Peritoneum (tissue), 1 donor: ENCODE results near the genes APELA, GK3 and ANXA10.

DNA sequence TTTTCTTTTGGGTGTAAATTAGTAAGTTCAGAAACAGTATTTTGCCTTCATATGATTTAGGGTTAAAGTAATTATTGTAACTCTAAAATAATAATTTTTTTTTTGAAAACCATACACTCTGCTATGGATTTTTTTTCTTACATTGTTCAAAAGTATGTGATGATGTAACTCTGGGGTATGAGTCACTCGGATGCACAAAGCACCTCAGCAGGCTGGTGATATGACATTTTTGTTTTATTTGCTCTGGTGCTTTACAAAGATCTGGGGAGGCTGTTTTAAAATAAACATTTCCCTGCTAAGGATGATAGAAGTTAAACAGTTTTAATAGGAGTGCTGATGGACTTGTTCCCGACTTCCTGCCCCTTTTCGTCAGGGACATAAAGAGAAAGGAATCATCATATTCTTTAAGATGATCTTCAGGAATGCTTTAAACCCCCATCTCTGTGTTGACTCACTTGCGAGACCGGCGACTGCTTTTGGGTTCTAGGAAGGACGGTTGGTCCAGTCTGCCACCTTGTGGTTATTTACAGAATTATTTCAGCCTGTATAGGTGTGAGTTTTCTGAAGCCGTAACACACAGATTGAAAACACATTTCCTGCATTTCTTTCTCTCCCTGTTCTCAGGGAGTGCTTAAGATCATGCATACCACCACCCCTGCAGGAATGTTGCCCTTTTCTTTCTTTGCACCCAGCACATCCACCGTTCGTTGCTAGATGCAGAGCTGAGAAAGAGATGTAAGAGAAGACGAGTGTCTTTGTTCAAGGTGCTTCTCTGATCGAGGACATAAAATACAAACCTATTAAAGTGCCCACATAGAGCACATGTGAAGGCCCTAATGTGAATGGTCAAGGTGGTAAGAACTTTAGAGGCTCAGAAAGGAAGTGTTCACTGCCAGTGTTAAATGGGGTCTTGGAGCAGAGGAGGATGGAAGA, 72.6 kb downstream of the RAPGEF2 start:
- PRO-cap, result no peak

DNA sequence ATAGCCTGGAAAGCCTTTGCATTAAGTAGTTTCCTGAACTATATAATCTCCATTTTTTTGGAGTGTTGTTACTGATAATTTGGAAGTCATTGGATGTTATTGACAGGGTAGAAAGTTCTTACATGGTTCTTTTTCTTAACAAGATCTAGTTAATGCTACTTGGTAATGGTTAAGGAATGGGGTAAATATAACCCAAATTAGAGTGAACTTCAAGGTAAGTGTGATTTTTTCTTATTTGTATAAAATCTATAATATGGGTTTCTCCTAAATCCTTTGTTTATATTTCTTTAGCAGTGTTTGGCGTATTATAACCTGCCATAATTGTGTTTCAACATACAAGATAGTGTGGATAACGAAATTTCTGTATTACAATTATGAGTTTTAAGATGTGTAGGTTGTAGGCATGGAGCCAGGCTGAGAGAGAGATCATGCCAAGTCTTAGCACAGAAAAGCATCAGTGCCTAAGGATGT, 161.0 kb downstream of the RAPGEF2 start:
- PRO-cap, result no peak

DNA sequence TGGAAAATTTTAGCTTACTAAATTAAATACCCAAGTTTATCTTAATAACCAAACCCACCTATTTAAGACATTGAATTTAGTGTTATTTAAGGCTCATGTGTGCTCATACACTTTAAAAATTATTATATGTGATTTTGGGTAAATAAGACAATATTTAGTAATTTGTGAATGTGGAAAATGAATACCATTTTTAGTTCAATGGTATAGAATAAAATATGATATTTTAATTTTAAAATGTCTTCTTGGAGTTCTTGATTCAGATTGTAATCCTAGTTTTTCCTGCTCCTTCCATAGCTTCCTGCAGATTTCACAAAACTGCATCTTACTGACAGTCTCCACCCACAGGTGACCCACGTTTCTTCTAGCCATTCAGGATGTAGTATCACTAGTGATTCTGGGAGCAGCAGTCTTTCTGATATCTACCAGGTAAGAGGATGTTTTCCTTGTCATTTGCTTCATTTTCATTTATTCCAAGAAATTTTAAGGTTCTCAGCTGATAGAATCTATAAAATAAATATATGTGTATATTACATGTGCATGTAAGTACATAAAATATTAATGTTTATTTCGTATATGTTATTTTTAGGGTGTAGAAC, 201.3 kb downstream of the RAPGEF2 start:
- PRO-cap, result no peak

DNA sequence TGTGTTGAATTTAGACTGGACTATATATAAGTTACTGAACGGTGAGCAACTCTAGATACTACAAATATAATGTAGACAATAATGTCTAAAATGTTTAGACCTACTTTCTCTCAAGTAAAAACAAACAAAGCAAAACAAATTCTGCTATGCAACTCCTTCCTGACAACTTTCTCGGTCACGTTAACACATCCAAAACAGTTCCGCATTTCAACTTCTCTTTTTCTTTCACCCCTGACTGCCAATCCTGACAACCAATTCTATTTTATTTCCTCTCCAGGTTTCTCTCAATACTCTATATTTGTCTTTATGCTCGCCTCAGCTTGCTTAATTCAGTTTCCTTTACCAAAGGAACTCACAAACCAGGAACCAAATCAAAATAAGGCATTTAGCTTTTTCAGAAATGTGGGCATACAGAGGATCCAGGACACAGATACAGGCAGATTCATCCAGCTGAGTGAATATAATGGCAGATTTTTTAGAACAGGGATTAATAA, 513.0 kb downstream of the FSTL5 start:
- PRO-cap, result no peak

DNA sequence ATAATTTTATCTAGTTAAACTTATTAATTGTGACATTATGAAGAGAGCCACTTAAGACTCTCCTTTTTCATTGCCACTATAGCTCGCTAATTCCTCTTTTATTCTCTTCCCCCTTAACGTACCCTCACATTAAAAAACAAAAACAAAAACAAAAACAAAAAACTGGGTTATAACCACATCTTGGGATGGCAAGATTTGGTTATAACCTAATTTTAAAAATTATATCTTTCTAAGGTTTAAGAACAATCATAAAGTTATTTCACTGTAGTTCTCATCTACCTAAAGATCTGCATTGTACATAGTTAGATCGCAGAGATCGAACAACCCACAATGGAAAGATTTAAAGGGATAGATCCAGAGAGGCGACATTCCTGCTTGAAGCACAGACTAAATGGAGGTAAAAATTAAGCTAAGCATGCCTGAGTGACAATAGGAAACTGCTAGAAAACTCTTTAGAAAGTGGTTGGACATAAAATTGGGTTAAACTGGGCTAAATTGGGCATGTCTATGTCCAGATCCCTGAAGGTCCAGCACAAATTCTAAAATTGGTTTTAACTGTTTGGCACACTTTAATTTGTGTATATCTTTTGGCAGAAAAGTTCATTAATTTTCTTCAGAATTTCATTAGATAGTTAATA, 6.4 kb downstream of the NAF1 start:
- PRO-cap, result no peak

GRCh38 chr4:163528678-163529271, 34.3 kb downstream of the TMA16 start:
- PRO-cap, result no peak

DNA sequence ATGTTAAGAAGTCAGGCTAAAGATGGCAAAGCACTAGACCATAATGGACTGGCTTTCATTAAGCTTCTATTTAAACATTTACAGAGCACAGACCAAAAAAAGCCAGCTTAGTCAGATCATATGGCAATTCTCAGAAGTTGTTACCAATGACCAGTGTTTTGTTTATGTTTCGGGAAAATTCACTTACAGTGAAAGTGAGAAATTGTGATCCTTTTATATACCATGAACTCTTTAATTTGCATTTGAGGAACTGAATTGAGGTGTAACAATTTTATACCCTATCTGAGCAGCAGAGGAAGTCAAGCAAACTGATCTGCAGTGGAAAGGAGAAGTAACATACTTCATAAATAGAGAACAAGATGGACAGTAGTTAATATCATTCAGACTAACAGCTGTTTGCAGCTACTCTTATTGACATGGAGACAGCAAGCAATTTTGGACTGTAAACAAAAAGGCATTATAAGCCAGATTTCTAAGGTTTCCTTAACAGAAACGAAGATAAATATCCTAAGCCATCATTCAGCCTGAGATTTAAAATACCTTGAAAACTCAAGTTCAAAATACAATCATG, 97.2 kb downstream of the TMA16 start:
- PRO-cap, result no peak

- PRO-cap, result no peak
Measured at GRCh38 chr4:164383003-164383837, 599 bp downstream of the MARCHF1 start.

- PRO-cap, result no peak
Measured at GRCh38 chr4:164876731-164877473, at the start of gene APELA. Gene APELA, plus strand, starts transcription at chr4:164877178.

DNA sequence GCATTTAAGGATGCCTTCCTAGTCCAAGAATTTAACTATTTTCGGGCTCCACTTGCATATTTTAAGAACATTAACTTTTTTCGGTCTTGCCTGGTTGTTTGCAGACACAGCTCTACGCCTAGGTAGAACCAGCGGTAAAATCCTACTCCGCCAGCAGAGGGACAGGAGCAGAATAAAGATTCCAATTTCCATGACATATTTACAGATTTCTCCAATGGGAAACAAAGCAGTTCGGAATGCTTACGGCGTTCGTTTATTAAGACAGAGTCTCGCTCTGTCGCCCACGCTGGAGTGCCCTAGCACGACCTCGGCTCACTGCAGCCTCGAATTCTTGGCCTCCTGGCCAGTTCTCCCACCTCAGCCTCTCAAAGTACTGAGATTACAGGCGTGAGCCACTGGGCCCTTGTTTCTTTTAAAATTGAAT, 432 bp upstream of the TMEM192 start:
- PRO-cap, result no peak

DNA sequence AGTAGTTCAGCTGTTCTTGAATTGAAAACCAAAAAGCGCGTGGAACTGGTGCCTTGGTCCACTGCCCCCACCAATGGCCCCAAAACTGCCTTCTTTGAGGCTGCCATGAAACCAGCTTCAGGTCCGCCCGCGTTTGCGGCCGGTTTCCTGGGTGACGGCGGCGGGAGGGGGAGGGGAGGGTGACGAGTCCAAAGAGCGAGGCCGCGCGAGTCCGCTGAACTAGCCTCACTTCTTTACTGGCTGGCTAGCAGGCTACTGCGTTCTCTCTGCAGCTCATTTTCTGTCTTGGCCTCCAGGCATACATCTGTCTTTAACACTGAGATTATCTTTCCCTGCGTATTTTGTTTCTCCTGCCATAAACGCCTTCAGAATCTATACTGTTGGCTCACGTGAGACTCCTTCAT, at the start of gene GK3:
TSS of gene GK3 (minus strand) at position 166 of the 404 bp plus-strand sequence.
- PRO-cap, result no peak

DNA sequence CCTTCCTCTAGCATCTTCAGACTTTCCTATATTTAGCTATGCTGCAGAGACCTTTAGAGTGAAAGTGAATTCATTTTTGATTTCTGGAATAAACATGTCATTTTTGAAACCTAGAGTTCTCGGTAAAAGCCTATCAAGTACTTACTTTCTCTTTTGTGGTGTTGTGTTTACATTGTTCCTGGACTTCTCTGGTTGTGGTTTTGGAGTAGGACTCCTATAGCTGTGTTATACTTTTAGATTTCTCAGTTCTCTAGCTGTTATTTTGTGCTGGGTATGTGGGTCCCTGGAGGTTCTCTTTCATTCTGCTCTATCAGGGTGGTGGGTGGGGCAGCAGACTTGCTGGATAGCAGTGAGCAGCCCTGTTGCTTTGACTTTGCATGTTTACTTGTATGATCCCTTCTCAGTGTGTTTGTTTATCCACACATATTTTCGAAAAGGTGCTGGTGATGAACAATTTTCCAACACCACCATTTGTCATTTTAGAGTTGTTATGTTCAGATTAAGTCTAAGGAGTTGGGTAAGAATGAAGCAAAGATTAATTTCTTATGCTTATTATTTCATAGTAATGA, 22.4 kb upstream of the GK3 start:
- PRO-cap, result no peak

- PRO-cap, result no peak
Measured at GRCh38 chr4:166042442-166043019, 169.5 kb downstream of the TLL1 start.

DNA sequence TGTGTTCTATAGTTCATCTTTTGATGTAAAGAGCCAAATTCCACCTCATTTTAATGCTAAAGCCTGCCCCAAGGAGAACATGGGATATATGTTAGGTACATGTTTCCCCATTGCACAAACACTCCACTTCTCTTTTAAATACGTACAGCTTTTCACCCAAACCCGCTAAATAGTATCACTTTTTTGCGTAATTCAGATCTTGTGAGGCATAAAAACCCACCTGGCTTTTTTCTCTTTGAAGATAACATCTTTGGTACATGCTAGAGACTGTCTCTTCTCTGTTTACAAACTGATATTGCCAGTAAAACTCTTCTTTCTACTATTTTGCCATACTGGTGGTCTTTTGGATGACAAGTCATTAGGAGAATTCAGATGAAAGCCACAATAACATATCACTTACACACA, 608.4 kb downstream of the TLL1 start:
- PRO-cap, result no peak

GRCh38 chr4:168092408-168092930, at the start of gene ANXA10:
Gene ANXA10, plus strand, starts transcription at chr4:168092537.
- PRO-cap, result no peak

- PRO-cap, result no peak
Measured at GRCh38 chr4:168269742-168270427, 48.7 kb downstream of the DDX60 start.

GRCh38 chr4:168636414-168637385, 139.8 kb downstream of the PALLD start:
- PRO-cap, result no peak

DNA sequence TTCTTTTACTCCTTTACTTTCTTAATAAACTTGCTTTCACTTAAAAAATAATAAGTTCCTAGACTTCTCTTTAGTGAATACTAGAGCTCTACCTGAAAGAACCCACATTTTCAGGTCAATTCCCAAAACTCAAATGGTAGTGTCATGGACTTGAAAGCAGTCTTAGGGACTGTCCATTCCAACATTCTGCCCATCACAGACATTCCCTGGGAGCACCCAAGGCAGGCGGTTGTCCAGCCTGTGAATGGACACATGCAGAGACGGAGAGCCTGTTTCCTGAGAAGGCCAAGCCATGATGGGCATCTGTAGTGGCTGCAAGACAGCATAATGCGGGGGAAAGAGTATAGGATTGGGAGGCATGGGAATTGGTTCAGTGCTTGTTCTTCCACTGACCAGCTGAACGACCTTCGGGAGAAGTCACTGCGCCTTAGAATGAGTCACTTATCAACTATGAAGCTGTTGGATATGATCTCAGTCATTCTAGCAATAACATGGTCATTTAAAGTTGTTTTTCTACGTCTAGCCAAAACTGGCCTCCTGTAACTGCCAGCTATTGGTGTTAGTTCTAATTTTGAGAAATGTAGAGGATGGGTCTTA, 243.7 kb downstream of the CBR4 start:
- PRO-cap, result no peak

- PRO-cap, result no peak
Measured at GRCh38 chr4:168784839-168785602, 225.0 kb downstream of the CBR4 start.

- PRO-cap, result no peak
Measured at GRCh38 chr4:168796211-168796678, 213.8 kb downstream of the CBR4 start.